Breast epithelium (tissue), 2 donors: ENCODE data around the genes ZNF142 and TUBA4B.

- PRO-cap, result no peak
- RAMPAGE, long total RNA, 2 experiments, result no peak in any of the 2 experiments
Observed at GRCh38 chr2:218367051-218367613, 10.5 kb downstream of the CATIP start.

DNA sequence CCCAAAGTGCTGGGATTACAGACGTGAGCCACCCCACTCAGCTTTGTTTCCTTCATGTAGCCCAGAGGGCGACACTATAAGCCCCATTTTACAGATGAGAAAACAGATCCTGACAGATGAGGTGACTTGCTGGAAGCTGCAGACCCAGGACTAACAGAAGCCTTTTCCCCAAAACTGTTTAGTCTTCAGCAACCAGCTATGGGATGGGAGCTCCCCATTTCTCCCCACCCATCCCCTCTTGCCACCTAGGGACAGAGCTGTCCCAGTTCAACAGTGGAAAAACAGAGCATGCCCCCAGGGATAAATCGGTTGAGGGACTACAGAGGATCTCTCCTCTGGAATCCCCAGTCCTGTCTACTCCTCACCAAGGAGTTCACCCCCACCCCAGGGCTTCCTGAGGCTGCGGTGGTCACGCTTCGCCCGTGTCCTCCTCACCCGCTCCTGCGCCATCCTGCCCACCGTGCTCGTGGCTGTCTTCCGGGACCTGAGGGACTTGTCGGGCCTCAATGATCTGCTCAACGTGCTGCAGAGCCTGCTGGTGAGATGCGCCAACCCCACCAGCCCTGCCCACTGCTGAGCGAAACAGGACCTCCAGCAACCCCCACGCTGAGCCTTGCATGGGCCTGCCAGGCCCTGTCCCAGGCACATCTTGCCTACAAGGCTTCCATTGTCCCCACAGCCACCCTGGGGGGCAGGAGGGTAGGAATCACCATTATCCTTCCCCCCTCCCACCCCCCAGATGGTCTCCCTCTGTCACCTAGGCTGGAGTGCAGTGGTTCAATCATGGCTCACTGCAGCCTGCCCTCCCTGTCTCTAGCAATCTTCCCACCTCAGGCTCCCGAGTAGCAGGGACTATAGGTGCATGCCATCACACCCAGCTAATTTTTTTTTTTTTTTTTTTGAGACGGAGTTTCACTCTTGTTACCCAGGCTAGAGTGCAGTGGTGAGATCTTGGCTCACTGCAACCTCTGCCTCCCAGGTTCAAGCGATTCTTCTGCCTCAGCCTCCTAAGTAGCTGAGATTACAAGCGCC lies 6.8 kb upstream of the CTDSP1 start:
- PRO-cap, result no peak
- RAMPAGE, long total RNA, 2 experiments, result no peak in any of the 2 experiments

DNA sequence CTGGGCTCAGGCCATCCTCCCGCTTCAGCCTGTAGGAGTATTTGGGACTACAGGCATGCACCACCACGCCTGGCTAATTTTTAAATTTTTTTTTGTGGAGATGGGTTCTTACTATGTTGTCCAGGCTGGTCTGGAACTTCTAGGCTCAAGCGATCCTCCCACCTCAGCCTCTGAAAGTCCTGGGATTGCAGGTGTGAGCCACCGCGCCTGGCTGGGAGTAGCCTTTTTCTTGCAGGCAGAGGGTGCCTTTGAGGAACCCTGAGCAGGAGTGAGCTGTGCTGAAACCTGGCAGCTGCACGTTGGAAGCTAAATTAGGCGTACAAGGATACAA lies 8.0 kb downstream of the CTDSP1 start:
- PRO-cap, result no peak
- RAMPAGE, long total RNA, 2 experiments, result no peak in any of the 2 experiments

DNA sequence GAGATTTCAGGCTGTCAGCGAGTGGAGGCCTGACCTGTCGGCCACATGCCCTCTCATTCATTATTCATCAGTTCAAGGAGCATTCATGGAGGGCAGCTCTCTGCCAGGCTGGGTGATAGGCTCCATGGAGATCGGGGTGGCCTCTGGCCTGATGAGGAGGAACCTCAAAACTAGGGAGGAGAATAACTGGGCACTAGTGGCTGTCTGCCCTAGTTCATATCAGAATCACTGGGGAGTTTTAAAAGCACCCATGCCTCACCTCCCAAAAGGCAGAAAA lies 3.7 kb downstream of the VIL1 start:
- PRO-cap, result no peak
- RAMPAGE, long total RNA, 2 experiments, result no peak in any of the 2 experiments

DNA sequence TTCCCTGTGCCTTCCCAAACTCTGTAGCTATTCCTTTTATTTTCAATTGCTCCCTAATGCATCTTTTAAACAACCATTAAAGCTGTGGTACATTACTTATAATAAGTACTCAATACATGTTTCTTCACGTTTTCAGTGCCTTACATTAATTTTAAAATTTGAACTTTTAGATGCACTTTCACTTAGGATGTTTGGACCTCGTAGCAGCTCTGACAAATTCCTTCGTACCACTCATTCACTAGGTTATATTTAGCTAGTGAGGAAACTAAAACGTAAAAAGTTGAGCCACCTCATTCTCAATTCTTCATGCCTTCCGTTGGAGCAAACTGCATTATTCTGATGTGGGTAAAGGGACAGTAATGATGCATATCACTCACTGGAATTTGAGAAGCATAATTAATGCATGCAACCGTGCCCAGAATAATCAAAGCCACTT lies 2.1 kb downstream of the CNOT9 start:
- PRO-cap, result no peak
- RAMPAGE, long total RNA, 2 experiments, result no peak in any of the 2 experiments

DNA sequence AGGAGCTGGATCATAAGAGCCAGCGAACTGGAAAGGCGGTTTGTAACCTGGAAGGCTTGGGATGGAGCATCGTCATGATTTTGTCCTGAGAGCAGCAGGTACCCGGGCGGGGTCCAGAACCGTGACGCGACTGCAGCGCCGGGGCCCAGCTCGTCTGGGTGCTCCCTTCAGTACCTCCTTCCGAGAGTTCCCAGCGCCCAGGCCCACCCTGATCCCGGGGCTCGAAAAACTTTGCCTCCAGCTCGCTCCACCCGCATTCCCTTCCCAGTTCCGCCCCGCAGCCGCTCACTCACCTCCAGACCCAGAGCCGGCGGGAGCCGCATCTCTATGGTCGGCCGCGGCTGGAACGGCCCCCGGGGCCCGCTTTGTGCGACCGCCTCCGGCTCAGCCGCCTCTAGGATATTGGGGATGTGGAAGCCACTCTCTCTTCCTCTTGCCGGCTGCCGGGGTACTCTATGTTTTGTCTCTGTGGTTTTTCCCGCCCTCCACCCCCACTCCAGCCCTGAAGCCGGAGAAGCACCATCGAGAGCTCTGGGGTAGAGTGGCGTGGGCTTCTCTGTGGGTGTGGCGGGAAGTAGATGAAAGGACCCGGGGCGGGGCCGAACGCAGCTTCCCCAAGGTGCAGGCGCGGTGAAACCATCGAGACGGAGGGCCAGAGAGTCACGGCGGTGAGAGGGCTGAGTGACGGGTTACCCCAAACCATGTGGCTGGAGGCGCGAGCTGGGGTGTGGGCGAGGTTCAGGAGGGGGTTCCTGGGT lies at the start of gene ZNF142:
Gene ZNF142, minus strand, starts transcription at position 548 of the 758 bp plus-strand sequence.
- PRO-cap, result bidirectional peak, plus-strand start at position 658 of the sequence, minus-strand start at position 533 of the sequence
- RAMPAGE, long total RNA, 2 experiments, result start-site peak on the plus strand in 1 of 2 experiments, centred at position 659 of the sequence, 21 reads per replicate

GRCh38 chr2:218665673-218666415 lies 6.0 kb downstream of the RNF25 start:
- PRO-cap, result no peak
- RAMPAGE, long total RNA, 2 experiments, result no peak in any of the 2 experiments

- PRO-cap, result no peak
- RAMPAGE, long total RNA, 2 experiments, result no peak in any of the 2 experiments
Observed at GRCh38 chr2:218744927-218745586, 34.4 kb downstream of the TTLL4 start.

- PRO-cap, result no peak
- RAMPAGE, long total RNA, 2 experiments, result no peak in any of the 2 experiments
Observed at GRCh38 chr2:218755745-218755917, 26.3 kb upstream of the CYP27A1 start.

DNA sequence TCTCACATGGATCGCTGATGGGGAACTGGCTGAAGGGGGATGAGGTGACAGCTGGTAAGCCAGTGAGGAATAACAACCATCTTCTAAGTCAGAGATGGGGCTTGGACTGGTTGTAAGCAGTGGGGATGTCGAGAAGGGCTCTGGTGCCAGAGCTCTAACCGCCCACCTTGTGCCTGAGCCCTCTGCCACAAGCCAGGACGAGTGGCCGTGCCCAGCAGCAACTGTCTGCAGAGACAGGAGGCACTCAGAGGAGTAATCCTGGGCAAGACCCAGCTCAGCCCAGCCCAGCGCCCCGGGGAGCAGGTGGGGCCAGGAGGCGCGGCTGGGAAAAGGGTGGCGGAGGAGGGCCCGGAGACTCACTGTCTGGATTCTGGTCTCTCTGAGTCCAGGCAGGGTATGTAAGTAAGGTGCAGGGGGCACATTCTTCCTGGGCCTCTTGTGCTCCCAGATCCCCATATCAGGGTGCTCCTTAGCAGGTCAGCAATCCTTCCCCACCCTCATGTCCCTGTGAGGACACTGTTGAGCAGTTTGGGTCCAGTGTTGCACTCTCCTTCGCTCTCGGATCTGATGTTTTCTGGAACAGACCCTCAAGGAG lies 13.8 kb downstream of the WNT10A start:
- PRO-cap, result no peak
- RAMPAGE, long total RNA, 2 experiments, result no peak in any of the 2 experiments

GRCh38 chr2:219002384-219003581 lies 9.6 kb upstream of the CRYBA2 start:
- PRO-cap, result no peak
- RAMPAGE, long total RNA, 2 experiments, result no peak in any of the 2 experiments

DNA sequence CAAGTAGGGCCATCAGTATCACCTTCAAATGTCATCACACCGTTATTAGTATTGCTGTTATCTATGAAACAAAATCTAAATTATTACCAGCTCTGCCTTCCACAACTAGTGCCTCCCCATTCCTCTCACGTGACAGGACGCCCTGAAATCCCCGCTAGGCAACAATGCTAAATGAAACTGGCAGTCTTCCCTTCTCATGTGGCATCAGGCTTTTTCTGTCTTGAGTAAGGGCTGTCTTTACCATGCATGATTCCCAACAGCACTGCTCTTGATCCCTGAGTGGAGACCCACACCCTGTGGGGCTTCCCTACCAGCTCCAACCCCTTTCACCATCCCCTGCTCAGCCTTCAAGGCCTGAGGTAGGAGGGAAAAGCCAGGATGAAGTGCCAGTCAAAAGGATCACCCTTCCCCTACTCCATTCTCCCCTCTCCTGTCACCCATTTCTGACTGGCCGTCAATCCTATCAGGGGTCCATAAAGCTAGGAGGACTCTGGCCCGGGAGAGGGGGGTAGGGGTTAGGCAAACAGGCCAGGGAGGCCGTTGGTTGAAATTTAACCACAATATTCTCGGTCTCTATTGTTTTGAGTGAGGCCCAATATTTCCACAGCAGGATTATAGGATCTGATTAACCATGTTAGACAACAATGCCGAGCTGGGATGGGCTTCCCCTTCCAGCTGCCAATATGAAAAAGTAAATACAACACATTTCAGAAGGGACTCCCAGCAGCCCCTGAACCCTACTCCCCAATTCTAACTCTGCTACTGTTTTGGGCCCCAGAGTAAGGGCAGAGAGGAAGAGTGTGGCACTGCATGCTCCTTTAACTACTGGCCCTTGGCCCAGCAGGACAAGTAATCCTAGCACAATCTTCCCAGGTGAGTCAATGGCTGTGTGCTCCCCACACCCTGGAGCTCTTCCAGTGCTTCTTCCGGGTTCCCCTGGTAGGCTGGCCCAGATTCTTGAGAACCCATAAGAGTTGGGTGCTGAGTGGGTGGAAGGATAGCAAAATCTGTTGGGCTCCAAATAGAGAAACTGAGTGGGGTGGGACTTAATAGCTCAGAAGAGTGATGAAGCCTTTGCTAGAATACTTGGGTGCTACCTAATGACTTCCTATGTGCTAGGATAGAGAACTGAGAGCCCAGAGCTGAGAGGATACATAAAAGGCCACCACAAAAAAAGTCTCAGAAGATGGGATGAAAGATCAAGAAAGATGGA lies 10.5 kb upstream of the IHH start:
- PRO-cap, result no peak
- RAMPAGE, long total RNA, 2 experiments, result no peak in any of the 2 experiments

DNA sequence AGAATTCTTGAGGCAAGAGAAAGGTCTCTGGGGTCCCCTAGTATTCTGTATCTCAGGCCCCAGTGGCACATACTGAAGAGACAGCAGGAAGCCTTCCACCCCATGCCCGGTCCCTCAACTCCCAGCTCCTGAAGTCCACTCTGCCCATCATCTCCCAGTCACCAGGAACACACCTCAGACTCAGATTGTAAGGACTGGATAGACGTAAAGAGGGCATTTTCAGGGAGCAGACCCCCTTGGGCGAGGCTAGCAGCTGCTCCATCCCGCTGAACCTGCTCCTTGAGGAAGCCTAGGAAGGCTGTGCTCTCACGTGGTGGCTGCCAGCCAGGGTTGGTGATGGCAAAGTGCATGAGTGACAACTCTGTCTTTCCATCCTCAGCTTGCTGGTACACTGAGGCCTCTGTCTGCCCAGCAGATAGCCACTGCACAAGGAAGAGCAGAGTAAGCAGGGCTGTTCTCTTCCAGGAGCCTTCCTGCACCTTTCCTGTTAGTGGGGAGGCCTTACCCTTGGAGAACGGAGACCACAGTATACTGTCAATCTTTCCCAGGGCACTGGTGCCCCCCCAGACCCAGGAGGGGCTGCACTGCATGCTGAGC lies 3.8 kb upstream of the ABCB6 start:
- PRO-cap, result no peak
- RAMPAGE, long total RNA, 2 experiments, result no peak in any of the 2 experiments

- PRO-cap, result no peak
- RAMPAGE, long total RNA, 2 experiments, result no peak in any of the 2 experiments
Observed at GRCh38 chr2:219248482-219249063, 3.3 kb downstream of the STK16 start.

DNA sequence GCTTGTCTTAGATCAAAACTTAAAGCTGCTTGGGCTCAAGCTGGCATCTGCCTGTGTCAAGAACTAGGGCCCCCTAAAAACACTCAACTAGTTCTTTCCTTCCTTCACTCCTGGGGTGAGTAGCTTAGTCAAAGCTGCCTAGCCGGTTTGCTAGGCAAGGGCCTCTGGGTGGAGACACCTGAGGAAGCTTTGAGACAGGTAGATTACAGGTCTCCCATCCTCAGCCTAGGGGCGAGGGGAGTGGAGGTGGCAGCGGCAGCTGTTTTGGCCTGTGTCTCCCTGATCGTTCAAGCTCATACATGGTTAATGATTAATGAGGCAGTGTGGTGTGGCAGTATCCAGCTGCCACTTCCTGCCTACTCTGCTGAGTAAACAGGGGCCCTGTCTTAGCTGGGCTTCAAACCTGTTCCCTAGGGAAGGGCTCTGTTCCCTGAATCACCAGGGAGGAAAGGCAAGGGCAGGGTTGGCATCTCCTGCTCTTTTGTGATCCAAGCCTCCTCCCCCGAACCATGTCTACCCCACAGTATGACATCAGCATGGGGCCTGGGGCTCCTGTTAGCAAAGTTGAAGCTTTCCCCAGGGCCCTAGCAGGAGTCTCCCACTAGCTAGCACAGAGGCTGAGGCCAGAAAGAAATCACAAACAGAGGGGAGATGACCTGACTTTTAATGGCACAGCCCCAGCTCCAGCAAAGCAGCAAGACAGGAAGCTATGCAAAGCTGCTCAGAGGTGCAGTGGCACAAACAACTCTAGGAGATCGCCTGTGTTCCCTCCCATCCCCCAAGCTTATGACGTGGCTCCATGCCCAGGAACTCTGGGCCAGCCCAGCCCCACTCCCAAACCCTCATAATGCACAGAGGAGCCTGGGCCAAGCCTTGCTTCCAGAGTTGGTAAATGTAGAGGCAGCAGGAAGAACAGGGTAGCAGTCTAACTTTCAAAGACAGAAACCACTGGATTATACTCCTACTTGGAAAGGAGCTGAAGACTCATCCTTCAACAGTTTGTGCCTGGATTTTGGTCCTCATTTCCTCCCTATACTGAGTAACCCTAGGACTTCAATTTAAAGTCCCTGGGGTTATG lies 3.6 kb upstream of the TUBA4B start:
- PRO-cap, result no peak
- RAMPAGE, long total RNA, 2 experiments, result no peak in any of the 2 experiments

- PRO-cap, result no peak
- RAMPAGE, long total RNA, 2 experiments, result no peak in any of the 2 experiments
Observed at GRCh38 chr2:219252477-219253580, at the start of gene TUBA4B. TSS of gene TUBA4B (plus strand) at chr2:219253243.

DNA sequence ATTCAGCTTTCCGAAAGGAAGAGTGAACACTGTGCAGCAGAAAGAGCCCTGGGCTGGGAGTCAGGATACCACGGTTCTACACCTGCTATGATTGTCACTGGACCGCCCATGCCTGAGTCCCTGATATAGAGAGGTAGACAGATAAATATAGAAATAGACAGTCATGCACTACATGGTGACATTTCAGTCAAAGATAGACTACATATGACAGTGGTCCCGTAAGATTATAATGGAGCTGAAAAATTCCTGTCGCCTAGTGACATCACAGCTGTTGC lies 9.3 kb downstream of the DNPEP start:
- PRO-cap, result no peak
- RAMPAGE, long total RNA, 2 experiments, result no peak in any of the 2 experiments

GRCh38 chr2:219406598-219407334 lies 11.4 kb upstream of the DES start:
- PRO-cap, result no peak
- RAMPAGE, long total RNA, 2 experiments, result no peak in any of the 2 experiments

GRCh38 chr2:219417350-219417953 lies 725 bp upstream of the DES start:
- PRO-cap, result no peak
- RAMPAGE, long total RNA, 2 experiments, result no peak in any of the 2 experiments

DNA sequence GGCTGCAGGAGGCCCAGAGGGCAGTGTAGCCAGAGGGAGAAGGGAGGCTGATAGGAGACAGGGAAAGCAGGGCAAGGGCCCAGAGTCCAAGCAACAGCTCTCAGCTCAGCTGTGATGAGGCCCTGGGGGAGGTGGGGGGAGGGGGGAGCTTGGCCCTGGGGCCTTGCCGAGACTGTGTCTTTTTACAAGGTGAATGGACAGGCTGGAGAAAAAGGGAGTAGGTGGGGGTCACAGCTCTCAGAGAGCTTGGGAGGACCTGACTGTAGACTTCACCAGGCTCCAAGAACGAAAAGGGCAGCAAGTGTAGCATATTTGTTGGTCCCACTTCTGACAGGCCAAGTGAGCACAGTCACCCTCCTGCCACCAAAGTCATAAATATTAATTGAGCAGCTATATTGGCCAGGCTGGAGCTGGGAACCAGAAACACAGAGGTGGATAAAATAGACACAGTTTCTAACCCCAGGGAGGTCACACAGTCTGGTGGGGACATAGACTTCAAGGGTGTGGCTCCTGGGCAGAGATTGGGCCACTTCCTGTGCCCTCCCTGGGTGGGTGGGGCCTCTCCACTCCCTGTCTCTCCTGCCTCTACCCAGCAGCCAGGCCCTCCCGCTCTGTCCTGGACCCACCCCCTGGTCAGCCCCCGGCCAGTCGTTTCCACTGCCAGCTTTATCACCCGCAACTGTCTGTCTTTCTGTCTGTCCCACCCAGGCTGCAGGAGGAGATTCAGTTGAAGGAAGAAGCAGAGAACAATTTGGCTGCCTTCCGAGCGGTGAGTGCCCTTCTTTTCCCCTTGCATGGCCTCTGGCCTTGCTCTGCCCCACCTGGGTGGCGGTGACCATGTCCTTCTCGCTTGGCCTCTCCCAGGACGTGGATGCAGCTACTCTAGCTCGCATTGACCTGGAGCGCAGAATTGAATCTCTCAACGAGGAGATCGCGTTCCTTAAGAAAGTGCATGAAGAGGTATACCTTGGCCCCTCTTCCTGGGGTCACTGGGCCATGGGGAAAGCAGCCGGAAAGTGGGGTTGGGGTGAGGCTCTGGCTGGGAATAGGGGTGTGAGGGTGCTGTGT lies 1.5 kb downstream of the DES start:
- PRO-cap, result no peak
- RAMPAGE, long total RNA, 2 experiments, result no peak in any of the 2 experiments